Measurements from ENCODE around the genes TCN2 and C22orf42.

DNA sequence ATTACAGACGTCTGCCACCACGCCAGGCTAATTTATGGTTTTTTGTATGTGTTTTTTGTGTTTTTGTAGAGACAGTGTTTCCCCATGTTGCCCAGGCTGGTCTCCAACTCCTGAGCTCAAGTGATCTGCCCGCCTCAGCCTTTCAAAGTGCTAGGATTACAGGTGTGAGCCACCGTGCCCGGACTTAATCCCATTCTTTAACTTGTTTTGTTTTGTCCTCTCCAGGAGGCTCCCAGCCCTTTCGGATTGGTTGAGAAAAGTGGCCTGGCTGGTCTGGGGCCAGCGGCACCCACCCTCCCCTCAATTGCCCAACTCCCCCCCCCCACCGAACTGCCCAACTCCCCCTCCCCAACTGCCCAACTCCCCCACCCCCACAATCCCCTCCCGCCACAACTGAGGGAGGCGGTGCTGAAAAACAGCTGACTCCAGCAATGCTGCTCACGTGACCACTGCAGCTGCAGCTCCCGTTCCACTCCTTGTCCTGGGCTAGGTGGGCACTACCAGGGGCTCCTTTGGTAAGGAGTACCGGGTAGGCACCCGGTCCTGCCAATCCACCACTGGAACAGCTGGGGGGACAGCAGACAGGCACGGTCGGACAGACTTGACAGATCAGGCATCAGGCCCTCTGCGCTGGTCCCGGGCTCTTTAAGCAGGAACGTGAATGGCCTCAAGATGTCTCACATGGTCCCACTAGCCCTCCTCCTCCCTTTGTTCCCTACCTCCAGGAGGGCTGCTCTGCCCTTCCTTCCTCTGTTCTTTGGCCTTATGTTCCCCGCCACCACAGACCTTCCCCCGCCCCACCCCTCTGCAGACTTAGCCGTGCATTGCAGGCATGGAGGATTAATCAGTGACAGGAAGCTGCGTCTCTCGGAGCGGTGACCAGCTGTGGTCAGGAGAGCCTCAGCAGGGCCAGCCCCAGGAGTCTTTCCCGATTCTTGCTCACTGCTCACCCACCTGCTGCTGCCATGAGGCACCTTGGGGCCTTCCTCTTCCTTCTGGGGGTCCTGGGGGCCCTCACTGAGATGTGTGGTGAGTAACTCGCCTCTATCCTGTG is at the start of gene TCN2:
TSS of gene TCN2 (plus strand) at position 808 of the 1,054 bp plus-strand sequence.
- RRBS, result 5% methylated on average over 3 of the region's 27 CpGs

DNA sequence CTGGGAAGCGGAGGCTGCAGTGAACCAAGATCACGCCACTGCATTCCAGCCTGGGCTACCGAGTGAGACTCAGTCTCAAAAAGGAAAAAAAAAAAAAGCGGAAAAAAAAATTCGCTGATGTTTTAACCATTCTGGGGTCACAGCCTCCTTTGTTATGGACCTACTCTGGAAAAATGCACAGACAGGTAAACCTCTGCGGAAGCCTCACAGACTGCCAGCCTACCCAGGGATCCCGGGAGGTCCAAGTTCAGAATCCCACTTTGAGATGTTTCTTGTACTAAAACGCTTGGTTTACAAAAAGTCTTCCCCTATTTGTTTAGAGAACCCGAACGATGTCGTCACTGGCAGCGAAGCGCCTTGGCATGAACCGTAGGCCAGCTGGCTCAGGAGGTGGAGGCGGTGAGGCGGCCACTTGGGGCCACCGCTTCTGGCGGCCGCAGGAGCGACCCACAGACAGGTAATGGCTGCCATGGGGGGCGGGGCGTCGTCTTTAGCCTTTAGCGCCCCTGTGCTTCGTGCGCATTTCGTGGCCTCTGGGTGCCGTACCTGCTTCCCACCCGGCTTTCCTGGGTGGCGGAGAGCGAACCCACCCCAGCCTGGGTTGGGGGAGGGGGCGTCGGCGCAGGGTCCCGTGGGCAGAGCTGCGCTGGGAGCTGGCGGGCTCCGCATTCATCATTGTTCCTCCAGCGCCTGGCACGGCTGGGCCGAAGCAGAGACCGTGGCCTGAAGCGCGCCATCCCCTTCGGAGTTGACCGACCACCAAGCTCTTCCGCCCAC is 598 bp upstream of the OSBP2 start:
- RRBS, result no CpG with 5 or more reads among the region's 47 CpGs

- RRBS, result no CpG with 5 or more reads among the region's 6 CpGs
Observed at GRCh38 chr22:30973264-30974171, 4.9 kb upstream of the MORC2 start.

GRCh38 chr22:30976703-30977891 is 8.5 kb upstream of the MORC2 start:
- RRBS, result no CpG with 5 or more reads among the region's 9 CpGs

GRCh38 chr22:31045933-31046585 is 35.1 kb upstream of the SMTN start:
- RRBS, result no CpG with 5 or more reads among the region's 5 CpGs

DNA sequence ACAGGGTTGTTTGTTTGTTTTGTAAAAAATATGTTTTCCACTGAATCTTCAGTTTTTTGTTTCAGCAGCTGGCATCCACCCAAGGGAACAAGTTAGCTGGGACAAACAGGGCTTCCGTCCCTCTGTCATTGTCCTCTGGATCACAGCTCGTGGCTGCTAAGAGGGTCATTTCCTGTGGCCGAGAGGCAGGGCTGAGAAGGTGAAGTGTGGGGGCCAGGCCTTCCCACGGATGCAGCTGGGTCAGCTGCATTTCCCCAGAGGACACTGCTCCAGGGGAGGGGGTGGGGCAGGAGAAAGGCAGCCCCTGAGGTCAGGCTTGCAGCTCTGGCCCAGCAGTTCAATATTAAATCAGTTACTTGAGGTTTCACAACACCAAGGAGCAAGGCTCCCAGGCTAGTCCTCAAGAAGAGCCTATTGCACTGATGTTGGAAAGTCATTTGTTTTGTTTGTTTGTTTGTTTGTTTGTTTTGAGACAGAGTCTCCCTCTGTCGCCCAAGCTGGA is 34.5 kb upstream of the SMTN start:
- RRBS, result no CpG with 5 or more reads among the region's 5 CpGs

GRCh38 chr22:31083956-31085148 is 3.2 kb downstream of the SMTN start:
- RRBS, result 1% methylated on average over 24 of the region's 61 CpGs

DNA sequence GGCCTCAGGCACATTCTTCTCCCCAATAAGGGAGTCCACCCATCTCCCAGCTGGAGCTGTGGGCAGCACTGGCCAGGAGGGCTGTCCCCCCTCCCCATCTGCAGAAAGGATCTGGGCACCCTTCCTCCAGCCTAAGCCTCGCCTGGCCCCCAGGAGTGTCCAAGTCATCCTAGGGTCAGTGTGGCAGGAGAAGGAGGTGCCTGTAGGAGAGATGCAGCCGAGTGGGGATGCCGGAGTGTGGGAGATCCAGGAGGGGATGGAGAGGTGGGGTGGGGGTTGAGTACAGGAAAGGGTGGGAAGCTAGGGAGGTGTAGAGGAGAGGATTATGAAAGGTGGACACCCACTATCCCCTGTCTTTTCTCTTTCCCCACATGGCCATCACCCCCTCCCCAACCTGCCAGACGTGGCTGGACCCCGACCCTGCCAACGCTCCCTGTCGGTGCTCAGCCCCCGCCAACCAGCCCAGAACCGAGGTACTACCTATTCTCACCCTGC is 9.3 kb downstream of the SMTN start:
- RRBS, result no CpG with 5 or more reads among the region's 9 CpGs

- RRBS, result no CpG with 5 or more reads among the region's 3 CpGs
Observed at GRCh38 chr22:31223793-31224228, 11.7 kb downstream of the LIMK2 start.

- RRBS, result no CpG with 5 or more reads among the region's 6 CpGs
Observed at GRCh38 chr22:31268668-31269451, 23.4 kb downstream of the PIK3IP1 start.

- RRBS, result no CpG with 5 or more reads among the region's 6 CpGs
Observed at GRCh38 chr22:31283051-31283587, 9.2 kb downstream of the PIK3IP1 start.

DNA sequence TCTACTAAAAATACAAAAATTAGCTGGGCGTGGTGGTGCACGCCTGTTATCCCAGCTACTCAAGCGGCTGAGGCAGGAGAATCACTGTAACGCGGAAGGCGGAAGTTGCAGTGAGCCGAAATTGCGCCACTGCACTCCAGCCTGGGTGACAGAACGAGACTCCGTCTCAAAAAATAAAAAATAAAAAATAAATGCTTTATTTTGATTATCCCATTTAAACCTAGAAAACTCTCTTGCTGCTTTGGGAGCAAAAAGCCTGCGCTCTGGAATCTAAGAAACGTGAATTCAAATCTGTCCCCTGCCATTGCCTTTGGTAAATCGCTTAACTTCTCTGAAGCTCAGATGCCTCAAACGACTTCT is 2.1 kb downstream of the PIK3IP1 start:
- RRBS, result no CpG with 5 or more reads among the region's 14 CpGs

GRCh38 chr22:31290803-31291603 is 1.3 kb downstream of the PIK3IP1 start:
- RRBS, result 3% methylated on average over 43 of the region's 75 CpGs

GRCh38 chr22:31337240-31337575 is 8.9 kb downstream of the PATZ1 start:
- RRBS, result no CpG with 5 or more reads among the region's 4 CpGs

DNA sequence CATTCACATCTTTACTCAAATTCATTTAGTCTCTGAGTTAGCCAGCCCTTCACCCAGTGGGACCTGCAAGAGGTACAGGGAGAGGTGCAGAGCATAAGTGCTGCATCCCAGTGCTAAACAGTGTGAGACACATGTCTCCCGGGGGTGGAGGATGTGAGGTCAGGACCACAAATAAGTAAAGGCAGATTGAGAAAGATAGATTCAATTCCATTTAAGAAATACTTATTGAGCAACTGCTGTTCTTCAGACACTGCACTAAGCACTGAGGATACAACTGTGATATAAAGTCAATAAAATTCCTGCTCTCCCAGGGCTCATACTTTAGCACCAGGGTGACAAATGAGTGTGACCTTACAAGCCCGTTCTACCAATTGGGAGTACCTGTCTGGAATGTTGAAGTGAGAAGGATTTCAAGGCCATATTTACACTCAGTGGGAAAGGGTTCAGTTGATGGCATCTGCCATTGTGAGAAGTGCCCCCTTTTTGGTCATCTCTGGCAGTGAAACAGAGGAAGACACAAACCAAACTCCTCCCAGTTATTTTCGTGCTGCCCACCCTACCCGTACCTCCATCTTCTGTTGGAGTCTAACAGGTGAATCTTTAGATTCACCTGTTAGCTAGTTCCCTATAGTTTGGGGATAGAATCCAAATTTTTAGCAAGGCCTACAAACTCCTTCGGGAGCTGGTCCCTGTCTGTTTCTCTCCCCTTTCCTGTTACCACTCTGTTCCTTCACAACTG is 76.5 kb downstream of the PISD start:
- RRBS, result no CpG with 5 or more reads among the region's 5 CpGs

- RRBS, result no CpG with 5 or more reads among the region's 11 CpGs
Observed at GRCh38 chr22:31616750-31617346, 45.2 kb downstream of the PISD start.

- RRBS, result 2% methylated on average over 28 of the region's 40 CpGs
Observed at GRCh38 chr22:31630140-31630689, 31.8 kb downstream of the PISD start.

GRCh38 chr22:31682433-31683650 is 20.8 kb upstream of the PISD start:
- RRBS, result no CpG with 5 or more reads among the region's 15 CpGs

DNA sequence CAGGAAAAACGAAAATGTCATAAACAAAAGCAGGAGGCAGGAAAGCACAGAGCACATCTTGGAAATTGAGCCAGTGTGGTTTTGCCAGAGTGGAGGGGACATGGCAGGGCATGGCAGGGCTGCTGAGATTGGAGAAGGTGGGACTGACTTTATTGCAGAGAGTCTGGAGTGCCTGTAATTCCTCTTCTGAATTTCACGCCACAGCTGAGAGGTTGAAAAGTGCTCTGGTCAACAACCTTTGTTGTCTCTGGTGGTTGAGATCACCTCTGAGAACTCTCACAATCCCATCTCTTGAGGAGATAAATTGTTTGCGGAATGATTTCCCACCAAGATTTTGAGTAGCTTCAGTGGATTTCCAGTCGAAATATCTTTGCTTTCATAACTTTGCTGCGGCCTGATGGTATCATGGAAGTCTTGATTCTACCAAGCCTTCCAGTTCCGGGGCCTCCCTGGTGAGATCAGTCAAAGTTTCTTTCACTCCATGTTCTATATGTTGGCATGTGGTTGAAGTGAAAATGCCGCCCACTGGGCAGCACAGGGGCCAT is 16.5 kb downstream of the SLC5A1 start:
- RRBS, result no CpG with 5 or more reads among the region's 7 CpGs

DNA sequence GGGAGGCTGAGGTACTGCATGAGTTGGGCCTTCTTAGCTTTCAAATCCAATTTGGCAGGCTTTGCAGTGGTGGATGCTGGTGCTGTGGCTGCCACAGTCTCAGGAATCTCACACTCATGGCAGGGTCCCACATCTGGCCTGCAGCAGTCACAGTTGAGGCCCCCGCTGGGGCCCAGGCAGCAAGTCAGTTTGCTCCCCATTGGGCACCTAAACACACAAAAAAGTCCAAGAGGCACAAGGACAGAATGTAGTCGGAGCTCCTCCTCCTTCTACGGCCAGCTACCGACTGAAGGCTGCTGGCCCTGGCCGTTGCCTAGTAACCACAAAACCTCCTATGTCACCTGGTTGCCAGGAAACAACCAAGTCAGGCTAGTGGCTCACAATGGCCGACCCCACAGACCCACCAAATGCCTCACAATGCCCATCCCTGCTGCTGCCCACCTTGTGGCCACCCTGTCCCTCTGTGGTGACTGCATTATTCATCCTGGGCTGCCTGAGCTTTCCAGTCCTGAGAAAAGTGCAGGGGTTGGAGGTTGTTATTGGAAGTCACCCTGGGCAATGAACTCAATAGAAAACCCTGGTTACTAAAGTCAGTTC is at the start of gene C22orf42:
TSS of gene C22orf42 (minus strand) at position 288 of the 597 bp plus-strand sequence.
- RRBS, result no CpG with 5 or more reads among the region's 6 CpGs